Zone of skin (tissue), 1 donor: ENCODE measurements around the gene IKZF3.

DNA sequence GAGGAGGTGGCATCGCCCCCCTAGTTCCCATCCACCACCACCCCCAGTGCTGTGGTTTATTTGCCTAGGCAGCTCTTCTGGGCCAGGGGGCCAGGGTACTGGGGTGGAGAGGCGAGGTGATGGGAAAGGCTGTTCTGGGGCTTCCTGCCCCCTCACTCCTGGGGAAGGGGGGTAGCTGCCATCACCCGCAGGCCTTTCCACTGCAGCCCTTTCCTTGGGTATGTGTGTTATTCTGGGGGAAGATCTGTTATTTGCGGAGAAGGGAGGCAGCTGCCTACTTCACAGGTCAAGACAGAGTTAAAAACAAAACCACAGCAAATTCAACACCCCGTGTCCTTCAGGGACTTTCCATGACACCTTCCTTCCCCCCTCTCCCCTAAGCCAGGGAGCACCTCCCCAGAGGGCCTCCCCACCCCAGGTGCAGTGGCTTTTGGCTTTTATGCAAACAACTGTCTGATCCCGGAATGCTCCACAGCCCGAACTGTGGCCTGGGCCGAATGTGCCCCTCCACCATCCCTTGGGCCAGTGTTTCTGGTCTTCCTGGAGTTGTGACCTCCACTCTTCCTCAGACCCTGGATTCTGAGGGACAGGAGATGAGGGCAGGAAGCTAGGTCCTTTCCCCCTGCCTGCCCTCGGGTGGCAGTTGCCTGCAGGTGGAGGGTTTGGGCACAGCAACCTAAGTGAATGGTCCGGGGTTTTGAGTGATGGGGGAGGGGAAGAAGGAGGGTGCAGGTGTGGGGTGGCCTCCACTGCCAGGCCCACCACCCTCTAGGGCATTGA lies 18.3 kb downstream of the GRB7 start:
- RRBS, result no CpG with 5 or more reads among the region's 10 CpGs

GRCh38 chr17:39757779-39758850 lies 20.4 kb downstream of the GRB7 start:
- RRBS, result no CpG with 5 or more reads among the region's 12 CpGs

GRCh38 chr17:39759046-39759580 lies 21.4 kb downstream of the GRB7 start:
- RRBS, result no CpG with 5 or more reads among the region's 9 CpGs

GRCh38 chr17:39863688-39864548 lies at the start of gene IKZF3:
IKZF3 (minus strand) TSS chr17:39864312.
- RRBS, result under 1% methylated on average over 10 of the region's 50 CpGs

- RRBS, result no CpG with 5 or more reads among the region's 14 CpGs
Measured at GRCh38 chr17:39921341-39922543, 3.3 kb upstream of the GSDMB start.

GRCh38 chr17:39964033-39964240 lies 1.1 kb downstream of the GSDMA start:
- RRBS, result no CpG with 5 or more reads among the region's 5 CpGs

GRCh38 chr17:39997509-39998474 lies 17.2 kb downstream of the PSMD3 start:
- RRBS, result 64% methylated on average over 1 of the region's 13 CpGs

DNA sequence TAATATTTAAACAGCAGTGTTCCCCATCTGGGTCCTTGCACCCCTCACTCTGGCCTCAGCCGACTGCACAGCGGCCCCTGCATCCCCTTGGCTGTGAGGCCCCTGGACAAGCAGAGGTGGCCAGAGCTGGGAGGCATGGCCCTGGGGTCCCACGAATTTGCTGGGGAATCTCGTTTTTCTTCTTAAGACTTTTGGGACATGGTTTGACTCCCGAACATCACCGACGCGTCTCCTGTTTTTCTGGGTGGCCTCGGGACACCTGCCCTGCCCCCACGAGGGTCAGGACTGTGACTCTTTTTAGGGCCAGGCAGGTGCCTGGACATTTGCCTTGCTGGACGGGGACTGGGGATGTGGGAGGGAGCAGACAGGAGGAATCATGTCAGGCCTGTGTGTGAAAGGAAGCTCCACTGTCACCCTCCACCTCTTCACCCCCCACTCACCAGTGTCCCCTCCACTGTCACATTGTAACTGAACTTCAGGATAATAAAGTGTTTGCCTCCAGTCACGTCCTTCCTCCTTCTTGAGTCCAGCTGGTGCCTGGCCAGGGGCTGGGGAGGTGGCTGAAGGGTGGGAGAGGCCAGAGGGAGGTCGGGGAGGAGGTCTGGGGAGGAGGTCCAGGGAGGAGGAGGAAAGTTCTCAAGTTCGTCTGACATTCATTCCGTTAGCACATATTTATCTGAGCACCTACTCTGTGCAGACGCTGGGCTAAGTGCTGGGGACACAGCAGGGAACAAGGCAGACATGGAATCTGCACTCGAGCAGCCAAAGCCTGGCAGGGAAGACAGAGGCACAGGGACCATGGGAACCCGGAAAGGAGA lies 2.3 kb downstream of the CSF3 start:
- RRBS, result no CpG with 5 or more reads among the region's 18 CpGs

- RRBS, result no CpG with 5 or more reads among the region's 5 CpGs
Measured at GRCh38 chr17:40018131-40018510, 2.9 kb downstream of the CSF3 start.

GRCh38 chr17:40063597-40063894 lies 781 bp downstream of the THRA start:
- RRBS, result 0% methylated on average over 2 of the region's 7 CpGs

DNA sequence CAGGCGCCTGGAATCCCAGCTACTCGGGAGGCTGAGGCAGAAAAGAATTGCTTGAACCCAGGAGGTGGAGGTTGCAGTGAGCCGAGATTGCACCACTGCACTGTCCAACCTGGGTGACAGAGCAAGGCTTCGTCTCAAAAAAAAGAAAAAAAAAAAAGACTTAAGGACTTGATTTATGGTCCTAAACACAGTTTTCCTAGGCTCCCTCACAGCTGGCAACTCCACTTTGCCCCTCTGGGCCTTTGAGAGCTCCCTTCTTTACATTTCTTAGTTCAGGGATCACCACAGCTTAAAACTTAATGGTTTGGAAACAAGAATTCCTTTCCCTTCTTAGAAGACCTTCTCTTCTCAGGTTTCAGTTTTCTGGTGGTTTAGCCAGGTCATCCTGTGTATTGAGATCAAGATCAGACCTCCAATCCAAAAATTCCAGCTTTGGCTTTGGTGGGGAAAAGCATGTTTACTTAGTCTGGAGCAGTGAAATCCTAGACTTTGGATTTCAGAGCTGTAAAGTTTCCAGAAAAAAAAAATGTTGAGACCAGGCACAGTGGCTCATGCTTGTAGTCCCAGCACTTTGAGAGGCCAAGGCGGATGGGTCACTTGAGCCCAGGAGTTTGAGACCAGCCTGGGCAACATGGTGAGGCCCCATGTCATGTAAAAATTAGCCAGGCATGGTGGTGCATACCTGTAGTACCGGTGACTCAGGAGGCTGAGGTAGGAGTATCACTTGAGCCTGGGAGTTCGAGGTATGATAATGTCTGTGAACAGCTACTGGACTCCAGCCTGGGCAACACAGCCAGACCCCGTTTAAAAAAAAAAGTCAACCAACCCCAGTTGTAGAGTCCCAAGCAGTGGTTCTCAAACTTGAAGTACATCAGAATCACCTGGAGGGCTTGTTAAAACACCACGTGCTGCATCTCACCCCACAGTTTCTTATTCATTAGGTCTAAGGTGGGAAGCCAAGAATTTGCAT lies 7.1 kb upstream of the MSL1 start:
- RRBS, result no CpG with 5 or more reads among the region's 9 CpGs

- RRBS, result no CpG with 5 or more reads among the region's 3 CpGs
Measured at GRCh38 chr17:40123712-40123987, 1.9 kb downstream of the MSL1 start.

DNA sequence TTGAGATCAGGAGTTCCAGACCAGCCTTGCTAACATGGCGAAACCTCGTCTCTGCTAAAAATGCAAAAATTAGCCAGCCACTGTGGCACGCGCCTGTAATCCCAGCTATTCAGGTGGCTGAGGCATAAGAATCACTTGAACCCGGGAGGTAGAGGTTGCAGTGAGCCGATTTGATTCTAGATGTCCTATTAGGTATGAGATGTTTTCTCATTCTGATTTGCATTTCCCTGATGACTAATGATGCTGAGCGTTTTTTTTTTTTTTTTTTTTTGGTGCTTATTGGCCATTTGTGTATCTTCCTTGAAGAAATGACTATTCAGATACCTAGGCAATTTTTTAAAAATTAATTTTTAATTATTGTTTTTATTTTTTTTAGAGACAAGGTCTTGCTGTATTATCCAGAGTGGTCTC lies 13.5 kb downstream of the CASC3 start:
- RRBS, result no CpG with 5 or more reads among the region's 7 CpGs

DNA sequence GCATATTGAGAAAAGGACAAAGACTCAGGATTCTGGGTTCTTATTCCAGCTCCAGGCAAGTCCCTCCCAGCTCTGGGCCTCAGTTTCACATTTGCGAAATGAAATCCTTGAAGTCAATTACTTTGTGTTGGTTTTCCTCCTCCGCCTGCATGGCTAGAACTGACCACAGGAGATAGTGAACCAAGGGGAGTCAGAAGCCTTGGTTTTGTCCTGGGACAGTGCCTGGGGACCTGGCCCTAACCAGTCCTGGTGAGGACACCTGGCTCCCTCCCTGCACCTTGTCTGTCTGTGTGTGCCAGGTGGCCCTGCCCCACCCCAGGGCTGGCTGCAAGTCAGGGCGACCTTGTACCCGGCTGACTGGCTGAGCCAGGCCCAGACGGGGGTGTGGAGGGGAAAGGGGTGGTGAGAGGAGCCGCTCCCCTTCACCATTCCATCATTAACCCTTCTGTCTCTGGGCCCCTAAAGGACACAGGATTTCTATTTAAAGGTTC lies 3.4 kb downstream of the RAPGEFL1 start:
- RRBS, result no CpG with 5 or more reads among the region's 6 CpGs

DNA sequence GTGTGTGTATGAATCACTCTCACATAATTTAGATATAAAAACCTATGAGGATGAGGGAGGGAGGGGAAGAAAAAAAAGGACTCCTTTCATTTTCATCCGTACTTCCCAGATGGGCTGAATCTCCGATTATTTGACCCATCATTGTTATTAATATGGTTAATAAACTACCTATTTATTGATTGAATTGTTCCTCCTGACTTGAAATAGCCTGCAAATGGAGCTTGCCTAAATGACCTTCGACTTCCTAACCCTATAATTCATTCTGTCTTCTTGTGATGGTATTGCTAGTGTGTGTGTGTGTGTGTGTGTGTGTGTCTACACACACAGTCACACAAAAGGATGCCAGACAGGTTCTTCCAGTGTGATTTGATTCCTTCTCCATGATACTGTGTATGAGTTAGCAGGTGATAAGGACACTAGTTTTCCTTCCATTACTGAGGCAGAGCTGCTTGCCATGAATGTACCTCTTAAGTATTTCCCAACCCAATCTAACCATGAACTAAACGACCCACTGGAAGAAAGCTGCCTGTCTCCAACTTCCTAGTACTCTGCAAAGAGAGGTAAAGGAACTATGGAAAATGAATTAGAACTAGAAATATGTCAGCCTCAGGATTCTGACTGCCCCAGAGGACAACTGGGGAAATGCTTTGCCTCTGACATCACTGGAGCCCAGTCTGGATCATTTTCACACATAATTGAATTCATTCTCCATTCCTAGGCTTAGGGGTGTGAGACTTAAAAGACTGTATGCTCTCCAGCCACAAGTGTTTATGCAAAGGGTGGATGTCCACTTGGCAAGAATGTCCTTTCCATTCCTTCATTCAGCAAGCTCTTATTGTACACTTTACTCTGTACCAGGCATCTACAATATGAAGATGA lies 3.5 kb upstream of the CDC6 start:
- RRBS, result no CpG with 5 or more reads among the region's 4 CpGs

- RRBS, result no CpG with 5 or more reads among the region's 6 CpGs
Measured at GRCh38 chr17:40307520-40308724, 1.1 kb upstream of the RARA start.

DNA sequence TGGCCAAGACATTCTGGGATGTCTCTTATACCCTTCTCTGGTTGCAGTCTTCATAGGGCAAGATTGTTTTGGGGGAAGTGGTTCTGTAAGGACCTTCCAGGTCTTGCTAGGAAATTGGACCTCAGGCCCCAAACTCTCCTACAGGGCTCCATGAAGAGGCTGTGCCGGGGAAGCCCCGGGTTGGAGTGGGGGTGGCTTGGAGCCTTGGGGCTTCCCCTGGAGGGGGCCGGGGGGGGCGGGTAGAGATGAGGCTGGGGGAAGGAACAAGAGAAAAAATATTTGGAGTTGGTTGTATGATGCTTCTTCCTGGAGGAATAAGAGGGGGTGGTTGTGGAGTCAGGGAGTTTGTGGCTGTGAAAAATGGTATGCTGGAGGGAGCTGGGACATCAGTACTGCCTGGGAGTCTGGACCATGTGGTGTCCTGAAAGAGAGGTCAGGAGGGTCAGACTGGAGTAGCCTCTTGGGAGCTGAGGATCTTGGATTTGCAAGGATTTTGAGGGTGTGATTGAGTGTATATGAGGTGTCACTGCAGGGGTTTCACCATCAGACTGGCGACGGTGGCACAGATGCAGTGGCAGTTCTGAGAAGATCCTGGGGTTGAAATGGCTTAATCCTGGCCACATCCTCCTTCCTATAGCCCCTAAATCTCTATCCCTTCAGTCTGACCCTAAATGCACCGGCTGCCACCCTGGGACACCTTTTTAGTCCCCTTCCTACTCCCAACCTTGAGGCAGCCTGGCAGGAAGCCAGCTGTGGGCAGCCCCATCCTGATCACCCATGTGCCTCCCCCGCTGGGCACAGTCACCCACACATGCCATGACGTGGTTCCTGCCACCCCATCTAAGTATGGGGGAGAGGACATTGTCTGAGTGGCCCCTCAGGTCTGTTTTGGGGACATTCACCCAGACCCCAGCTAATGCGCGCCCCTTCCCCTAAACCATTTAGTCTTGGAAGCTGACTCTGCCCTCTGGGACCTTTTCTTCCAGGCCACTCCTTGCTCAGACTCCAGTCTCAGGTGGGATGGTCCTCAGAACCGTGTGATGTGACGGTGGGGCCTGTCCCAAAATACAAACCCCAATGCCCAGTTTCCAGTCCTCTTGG lies 11.0 kb downstream of the RARA start:
- RRBS, result 11% methylated on average over 2 of the region's 13 CpGs

GRCh38 chr17:40321981-40322149 lies 12.9 kb downstream of the RARA start:
- RRBS, result no CpG with 5 or more reads among the region's 2 CpGs

DNA sequence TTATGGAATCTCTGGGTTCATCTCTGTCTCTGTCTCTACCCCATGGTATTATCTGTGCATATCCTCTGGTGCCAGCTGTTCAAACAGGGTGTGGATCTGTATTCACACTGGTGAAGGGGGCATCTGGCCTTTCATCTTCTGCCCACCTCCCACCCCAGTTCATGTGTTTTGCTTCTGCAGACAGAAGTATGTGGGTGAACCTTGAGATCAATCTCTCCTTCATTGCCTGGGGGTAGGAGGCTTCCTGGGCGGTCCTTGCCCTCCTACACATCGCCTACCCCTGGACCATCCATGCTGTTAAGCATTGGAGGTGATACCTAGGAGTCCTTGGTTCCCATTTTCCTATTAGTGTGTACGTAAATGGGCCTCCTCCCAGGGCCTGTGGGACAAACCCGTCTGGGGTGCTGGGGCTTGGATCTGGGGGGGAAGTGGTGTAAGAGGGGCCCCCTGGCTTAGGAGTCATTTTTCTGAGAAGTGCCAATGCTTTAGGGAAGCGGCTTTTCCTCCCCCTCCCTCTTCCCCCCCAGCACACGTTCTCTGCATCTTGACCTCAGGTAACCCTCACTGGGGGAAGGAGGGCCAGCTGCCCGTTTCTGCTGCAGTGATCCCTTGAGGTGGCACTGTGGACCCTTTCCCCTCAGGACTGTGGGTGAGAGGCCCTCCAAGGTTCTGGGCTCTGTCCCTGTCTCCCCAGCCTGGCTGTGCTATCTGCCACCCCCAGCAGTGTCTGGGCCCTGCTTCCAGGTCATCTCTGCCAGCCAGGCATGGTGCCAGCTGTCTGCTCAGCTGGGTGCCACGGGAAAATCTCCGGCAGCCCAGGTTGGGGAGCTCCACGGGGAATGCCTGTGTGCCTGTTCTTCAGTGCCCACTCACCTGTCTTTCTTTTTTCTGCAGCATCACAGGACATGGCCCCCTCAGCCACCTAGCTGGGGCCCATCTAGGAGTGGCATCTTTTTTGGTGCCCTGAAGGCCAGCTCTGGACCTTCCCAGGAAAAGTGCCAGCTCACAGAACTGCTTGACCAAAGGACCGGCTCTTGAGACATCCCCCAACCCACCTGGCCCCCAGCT lies 21.3 kb downstream of the RARA start:
- RRBS, result no CpG with 5 or more reads among the region's 11 CpGs